T47D (cell line): ENCODE results near the genes TIGAR and DYRK4.

GRCh38 chr12:3251094-3251503 lies 173.9 kb downstream of the TSPAN9 start:
- RRBS, result no CpG with 5 or more reads among the region's 5 CpGs

- RRBS, result no CpG with 5 or more reads among the region's 24 CpGs
Observed at GRCh38 chr12:3299939-3300673, 190.9 kb upstream of the PRMT8 start.

DNA sequence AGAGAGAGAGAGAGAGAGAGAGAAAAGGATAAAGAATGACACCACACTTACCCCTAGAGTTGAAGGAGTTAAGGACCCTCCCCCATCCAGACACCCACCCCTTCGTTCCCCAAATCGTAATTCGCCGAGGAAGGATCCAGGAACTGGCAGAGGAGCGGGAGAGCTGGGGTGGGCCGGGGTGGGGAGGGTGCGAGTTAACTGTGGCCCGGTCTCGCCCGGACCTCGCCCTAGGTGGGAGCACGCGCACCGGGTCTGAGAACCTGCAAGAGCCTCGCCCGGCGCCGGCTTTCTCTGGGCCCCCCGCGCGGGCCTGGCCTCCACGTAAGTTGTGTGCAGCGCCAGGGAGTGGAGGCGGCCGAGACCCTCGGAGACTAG lies 318 bp upstream of the PRMT8 start:
- RRBS, result 4% methylated on average over 6 of the region's 26 CpGs

GRCh38 chr12:3533543-3534069 lies 42.6 kb downstream of the PRMT8 start:
- RRBS, result no CpG with 5 or more reads among the region's 6 CpGs

- RRBS, result no CpG with 5 or more reads among the region's 6 CpGs
Observed at GRCh38 chr12:3679835-3680585, 72.9 kb downstream of the CRACR2A start.

- RRBS, result no CpG with 5 or more reads among the region's 17 CpGs
Observed at GRCh38 chr12:3728057-3729147, 24.5 kb downstream of the CRACR2A start.

GRCh38 chr12:3747317-3747975 lies 5.5 kb downstream of the CRACR2A start:
- RRBS, result no CpG with 5 or more reads among the region's 9 CpGs

GRCh38 chr12:4012779-4013108 lies 139.5 kb upstream of the PARP11 start:
- RRBS, result no CpG with 5 or more reads among the region's 4 CpGs

DNA sequence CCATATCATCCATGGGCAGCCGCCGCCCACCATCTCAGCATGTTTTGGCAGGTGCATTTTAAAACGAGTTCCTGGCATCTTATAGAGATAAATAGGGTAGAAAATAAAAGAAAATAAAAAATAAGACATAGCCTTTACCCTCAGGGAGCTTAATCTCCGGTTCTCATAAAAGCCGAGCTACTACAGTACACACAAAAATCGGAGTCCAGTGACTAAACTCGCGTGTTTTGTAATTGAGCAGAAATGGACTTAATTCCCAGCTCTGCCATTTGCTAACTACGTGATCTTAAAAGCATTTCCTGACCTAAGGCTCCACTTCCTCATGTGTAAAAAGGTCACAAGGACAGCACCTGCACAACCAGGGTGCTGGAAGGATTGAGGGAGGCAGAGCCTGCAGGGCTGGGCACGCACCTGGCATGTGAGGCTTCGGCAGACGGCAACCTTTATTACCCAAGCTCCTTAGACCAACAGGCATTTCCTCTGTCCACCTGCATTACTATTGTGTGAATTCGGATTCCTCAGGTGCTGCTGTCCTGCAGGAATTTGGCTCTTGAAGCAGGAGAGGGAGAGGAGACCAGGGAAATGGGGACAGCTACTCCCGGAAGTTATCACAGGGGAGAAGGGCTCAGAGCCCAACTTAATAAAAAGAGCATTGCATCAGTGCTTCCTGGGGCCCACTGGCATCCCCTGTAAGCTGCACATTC lies 157.4 kb upstream of the CCND2 start:
- RRBS, result no CpG with 5 or more reads among the region's 14 CpGs

- RRBS, result no CpG with 5 or more reads among the region's 7 CpGs
Observed at GRCh38 chr12:4243090-4243497, 30.5 kb upstream of the CCND2 start.

- RRBS, result 53% methylated on average over 16 of the region's 95 CpGs
Observed at GRCh38 chr12:4269161-4270148, 4.1 kb upstream of the CCND2 start.

- RRBS, result 6% methylated on average over 7 of the region's 33 CpGs
Observed at GRCh38 chr12:4271536-4272139, 1.9 kb upstream of the CCND2 start.

GRCh38 chr12:4286280-4286497 lies 12.6 kb downstream of the CCND2 start:
- RRBS, result no CpG with 5 or more reads among the region's 5 CpGs

DNA sequence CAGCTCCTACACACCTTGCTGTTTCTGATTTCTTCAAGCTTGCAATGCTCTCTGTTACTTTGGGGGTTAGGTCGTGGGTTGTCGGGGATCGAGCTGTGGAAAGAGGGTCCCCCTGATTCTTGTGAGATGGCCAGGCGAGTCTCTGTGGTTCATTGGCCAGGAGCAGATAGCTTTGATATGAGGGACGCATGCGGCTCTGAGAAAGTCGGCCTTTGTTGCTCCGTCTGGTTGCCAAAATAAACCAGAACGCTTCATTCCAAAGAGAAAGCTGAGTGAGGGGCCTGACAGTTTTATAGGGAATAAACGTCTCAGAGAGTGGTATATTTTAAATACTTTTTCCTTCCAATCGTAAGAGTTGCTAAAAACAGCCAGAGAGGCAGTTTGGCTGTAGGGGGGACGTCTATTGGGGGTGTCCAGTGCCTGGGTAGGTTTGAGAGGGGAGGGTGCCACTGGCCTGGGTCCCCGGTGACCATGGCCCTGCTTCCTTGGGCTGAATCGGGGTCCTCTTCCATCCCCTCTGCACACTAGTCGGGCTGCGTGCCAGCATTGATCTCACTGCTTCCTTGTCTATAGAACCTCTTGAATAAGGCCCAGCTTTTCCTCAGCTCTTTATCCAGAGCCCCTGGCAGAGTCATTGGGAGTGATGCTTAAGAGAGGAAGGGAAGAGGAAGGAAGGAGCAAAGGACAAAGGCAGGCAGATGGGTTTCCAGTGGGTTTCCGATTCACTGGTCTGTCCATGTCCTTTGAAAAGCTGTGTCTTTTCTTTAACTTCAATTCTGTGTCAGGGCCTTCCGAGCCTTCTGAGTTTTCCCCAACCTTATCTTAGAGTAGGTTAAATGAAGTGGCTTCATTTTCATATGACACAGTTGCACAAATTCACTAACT lies 19.1 kb downstream of the CCND2 start:
- RRBS, result no CpG with 5 or more reads among the region's 18 CpGs

DNA sequence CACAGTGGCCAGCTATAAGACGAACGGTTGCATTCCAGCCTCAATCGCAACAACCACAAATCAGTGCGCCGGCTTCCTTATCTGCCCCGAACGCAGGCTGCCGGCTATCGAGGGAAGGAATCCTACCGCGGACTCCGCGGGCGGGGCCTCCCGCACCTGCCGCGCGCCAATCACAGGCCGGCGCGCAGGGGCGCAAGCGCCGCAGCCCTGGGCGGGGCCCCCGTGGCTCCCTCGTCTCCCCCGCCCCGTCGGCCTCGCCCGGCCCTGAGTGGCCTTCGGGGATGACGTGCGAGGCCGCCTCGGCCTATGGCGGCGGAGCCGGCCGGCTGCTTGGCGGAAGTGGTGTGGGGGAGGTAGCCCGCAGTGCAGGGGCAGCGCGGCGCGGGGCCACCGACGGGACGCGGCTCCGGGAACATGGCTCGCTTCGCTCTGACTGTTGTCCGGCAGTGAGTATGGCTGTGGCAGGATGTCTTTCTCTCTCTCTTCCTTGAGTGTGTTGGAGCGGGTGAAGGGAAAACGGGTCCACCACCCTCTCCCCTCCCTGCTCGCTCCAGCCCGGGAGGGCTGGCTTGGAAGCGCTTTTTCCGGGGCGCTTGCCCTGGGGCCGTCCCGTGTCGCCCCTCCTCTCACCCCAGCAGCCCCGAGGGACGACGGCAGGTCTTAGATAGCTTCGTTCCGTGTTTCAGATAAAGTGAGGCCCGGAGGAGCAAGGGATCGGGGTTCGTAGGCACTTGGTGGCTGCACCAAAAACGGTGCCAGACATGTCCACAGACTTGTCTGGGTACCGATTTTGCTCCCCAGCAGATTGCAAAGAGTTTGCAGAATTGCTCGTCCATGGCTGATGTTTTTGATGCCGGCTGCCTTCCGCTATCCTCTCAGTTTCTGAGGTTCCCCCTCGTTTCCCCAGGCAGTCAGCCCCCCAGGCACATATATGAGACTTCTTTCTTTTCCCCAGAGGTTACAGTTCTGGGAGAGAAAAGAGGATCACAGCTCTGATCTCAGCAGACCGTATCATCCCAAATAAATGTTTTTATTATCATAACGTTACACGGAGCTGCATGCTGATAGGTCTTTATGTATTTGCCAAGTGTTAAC lies at the start of gene TIGAR:
Gene TIGAR (plus strand): TSS at position 356 of the 1,095 bp plus-strand sequence.
- RRBS, result 2% methylated on average over 50 of the region's 82 CpGs

- RRBS, result no CpG with 5 or more reads among the region's 10 CpGs
Observed at GRCh38 chr12:4450470-4451060, 5.0 kb upstream of the FGF6 start.

DNA sequence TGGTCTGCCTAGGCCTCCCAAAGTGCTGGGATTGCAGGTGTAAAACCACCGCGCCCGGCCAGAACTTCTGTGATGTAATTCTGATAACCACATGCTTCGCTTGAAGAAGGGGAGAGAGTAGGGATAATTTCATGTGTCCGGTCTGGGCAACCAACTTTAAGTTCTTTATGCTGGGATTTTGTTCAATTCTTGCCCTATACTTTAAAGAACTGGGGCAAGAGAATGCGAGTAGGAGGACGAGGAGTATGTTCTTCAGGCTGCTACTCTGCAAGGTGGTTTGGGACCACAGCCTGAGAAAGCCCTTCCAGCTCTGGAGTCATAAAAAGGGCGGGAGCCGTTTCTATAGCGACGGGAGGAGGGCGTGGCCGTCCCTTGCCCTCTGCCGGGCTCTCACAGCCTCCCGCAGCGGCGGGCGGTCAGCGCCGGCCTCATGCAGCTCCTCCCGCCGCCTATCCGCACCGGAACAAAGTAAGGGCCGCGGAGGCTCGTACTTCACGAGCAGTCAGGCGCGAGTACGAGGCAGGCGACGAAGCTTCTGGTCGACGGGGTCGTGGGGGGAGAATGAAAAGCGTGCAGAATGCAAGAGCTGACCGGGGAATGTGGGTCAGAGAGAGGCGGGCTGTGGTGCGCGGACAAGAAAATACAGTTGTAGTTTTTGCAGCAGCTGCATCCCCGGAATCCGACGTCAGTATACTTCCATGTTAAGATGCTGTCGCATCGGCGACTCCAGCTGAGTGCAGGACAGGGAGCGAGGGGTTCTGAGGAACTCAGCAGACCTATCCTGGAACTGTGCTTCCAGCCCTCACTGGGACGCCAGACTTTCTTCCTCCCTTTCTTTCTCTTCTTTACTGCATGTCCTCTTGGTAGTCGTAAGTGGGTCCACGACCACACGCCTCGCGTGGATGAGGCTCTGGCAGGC lies at the start of gene DYRK4:
Gene DYRK4 (plus strand): TSS at position 393 of the 919 bp plus-strand sequence.
- RRBS, result 88% methylated on average over 12 of the region's 54 CpGs

GRCh38 chr12:4567107-4567580 lies 5.1 kb downstream of the DYRK4 start:
- RRBS, result no CpG with 5 or more reads among the region's 2 CpGs

DNA sequence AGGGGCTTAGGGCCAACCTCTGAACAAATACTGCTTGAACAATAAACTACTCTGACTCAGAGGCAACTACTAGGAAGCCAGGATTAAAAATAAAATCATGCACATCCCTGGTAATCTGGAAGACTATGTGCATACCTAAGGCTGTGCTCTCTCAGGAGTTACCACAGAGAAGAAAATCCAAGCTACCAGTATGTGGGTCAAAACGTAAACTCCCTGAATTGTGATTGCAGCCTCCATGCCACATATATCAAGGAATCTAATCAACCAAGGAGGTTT lies 16.0 kb downstream of the GALNT8 start:
- RRBS, result no CpG with 5 or more reads among the region's 1 CpG